Glomerular endothelial cell (primary cell): ENCODE measurements around a stretch of chr5.

GRCh38 chr5:179732958-179734066 lies 690 bp downstream of the MAML1 start:
- RAMPAGE, long total RNA, result no peak

DNA sequence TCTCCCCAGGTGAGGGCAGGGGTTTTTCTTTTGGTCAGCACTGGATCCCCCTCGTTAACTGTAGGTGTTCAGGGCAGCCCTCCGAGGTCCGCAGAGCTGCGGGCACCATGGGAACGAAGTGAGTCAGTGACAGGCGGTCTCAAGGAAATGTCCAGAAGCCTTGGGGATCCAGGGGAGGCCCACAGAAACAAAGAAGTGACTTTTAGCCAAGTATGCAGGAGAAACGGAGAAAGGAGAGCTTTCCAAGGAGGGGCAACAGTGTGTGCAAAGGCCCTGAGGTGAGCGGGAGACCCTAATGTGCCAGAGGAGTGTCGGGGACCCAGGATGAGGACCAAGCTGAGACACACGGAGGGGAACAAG lies 3.1 kb downstream of the LTC4S start:
- RAMPAGE, long total RNA, result no peak

- RAMPAGE, long total RNA, result no peak
These were observed 18.0 kb downstream of the MRNIP start for GRCh38 chr5:179840202-179841352.

DNA sequence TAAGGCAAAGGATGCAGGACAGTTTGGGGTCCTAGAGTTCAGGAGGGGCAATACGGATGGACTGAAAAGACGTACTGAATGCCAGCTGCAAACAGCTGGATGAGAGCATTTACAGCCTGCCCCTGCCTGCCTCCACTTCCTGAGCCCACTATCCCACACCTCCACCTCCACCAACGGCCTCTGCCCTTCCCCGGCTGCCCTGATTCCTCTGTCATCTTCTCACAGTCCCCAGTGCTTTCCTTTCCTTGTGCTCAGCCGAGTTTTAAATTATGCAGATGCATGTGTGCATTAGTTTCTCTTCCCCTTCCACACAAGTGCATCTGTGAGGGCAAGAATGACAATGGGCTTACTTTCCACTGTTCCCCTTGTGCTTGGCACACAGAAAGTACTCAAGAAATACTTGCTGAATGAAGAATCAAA lies 5.8 kb downstream of the MRNIP start:
- RAMPAGE, long total RNA, result no peak

DNA sequence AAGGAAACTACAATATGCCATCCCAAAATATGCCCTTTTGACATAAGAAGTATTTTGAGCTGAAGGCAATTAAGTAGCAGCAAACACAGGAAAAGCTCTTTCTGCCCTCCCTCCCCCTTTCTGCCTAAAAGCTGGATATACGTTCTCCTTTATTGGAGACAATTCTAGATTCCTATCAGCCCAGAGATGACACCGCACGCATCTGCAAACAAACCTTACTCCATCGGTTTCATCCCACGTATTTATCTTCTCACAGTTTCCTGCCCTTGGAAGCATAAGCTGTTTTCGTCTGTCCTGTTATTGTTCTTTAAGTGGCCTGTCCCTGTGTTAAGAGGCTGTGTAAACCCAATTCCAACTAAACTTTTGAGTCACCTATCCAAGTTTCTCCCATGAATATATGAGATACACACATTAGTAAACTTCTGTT lies 11.8 kb downstream of the TBC1D9B start:
- RAMPAGE, long total RNA, result no peak

DNA sequence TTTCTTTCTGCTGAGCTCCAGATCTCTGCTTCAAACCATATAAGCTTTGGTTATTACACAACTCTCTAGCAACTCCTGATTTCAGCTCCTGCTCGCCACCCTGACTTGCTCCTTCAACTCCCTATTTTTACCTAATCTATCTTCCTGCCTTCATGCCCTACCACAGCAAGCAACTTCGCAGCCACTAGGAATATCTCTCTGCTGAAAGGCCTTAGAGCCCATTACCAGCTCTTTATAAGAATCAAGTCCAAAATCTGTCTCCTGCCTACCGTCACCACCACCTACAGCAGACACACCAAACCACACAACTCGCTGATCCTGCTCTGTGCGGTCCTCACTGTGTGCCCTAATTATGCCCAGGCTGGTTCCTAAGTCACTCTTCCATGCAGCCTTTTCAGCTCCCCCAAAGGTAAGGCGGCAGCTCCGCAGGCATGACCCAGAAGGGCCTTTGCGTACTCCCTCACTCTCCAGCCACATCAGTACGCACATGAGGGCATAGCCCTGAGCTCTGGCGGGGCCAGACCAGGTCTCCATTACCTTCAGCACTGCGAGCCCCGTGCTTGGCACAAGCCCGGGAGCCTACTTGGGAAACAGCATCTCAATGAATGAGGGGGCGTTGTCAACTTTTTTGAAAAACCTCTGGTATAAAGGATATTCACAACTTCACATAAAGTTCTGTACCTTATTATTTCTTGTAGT lies 48.8 kb upstream of the TBC1D9B start:
- RAMPAGE, long total RNA, result no peak

GRCh38 chr5:180007432-180007957 lies 64.1 kb downstream of the RNF130 start:
- RAMPAGE, long total RNA, result no peak

DNA sequence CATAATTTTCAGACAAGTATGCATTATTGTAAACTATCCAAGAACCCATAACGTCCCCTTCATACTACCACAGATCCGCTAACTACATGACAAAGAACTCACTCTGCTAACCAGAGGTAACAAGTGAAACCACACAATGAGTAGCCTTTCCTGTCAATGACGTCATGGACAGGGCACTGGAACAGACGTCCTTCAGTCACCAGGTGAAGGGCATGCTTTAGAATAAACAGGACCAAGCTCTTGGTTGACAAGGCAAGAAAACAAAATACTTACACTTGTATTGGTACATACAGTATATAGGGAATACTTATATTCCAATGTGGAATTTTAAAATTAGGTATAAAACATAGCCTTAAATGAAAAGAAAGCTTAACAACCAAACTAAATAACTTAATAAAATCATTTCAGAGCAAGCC lies 45.2 kb downstream of the RNF130 start:
- RAMPAGE, long total RNA, result no peak

DNA sequence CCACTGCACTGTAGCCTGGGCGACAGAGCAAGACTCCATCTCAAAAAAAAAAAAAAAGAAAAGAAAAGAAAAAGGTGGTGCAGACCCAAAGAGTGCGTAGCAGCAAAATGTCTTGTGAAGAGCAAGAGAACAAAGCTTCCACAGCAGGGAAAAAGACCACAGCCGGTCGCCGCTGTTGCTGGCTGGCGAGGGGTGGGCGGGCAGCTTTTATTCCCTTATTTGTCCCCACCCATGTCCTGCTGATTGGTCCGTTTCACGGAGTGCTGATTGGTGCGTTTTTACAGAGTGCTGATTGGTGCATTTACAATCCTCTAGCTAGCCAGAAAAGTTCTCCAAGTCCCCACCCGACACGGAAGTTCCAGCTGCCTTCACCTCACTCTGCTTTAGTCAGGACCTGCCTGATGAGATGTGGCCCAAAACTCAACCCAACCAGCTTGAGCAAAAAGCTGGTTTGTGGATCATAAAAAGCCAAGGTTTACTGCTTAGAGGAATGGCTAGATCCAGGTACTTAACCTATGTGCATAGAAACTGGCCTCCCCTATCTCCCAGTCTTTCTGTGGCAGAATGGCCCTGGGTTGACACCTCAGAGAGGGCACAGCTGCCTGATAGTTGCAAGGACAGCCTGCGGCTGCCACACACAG lies 1.2 kb upstream of the RASGEF1C start:
- RAMPAGE, long total RNA, result no peak

GRCh38 chr5:180242457-180243430 lies 33.7 kb upstream of the RASGEF1C start:
- RAMPAGE, long total RNA, result no peak

- RAMPAGE, long total RNA, result no peak
These were observed 38.9 kb upstream of the RASGEF1C start for GRCh38 chr5:180247800-180248379.

DNA sequence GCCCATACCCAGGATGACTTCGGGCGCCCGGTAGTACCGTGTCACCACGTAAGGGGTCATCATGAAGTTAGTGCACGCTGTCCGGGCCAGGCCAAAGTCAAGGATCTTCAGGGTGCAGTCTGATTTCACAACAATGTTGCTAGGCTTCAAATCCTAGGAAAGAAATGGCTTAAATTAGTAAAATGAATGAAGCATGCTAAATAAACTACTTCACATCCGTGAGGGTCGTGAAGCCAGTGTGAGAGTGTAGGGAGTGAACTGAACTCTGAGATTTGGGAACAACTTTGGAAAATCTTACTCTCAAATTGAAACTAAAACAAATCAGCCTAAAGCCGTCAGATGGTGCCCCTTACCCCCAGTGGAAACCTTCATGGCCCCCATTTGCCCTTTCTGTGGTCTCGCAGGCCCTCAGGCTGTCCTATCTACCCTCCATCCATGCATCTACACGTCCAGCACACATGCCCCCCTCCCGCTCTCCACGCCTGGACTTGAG lies 40.0 kb upstream of the RASGEF1C start:
- RAMPAGE, long total RNA, result no peak

DNA sequence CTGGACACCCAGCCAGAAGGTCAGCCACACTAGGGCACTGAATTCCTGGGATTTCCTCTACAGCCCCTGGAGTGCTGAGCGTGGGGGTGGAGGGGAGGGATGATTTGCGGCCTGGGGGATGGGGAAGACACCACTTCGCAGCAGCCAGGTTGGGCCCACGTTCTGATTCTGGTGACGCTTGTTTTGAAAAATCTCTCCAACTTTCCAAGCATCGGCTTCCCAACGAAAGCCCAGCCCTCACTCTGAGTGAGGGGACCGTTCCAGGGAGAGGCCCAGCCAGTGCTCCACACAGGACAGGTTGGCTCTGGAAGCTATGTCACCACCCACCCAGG lies 5.4 kb downstream of the GFPT2 start:
- RAMPAGE, long total RNA, result no peak

DNA sequence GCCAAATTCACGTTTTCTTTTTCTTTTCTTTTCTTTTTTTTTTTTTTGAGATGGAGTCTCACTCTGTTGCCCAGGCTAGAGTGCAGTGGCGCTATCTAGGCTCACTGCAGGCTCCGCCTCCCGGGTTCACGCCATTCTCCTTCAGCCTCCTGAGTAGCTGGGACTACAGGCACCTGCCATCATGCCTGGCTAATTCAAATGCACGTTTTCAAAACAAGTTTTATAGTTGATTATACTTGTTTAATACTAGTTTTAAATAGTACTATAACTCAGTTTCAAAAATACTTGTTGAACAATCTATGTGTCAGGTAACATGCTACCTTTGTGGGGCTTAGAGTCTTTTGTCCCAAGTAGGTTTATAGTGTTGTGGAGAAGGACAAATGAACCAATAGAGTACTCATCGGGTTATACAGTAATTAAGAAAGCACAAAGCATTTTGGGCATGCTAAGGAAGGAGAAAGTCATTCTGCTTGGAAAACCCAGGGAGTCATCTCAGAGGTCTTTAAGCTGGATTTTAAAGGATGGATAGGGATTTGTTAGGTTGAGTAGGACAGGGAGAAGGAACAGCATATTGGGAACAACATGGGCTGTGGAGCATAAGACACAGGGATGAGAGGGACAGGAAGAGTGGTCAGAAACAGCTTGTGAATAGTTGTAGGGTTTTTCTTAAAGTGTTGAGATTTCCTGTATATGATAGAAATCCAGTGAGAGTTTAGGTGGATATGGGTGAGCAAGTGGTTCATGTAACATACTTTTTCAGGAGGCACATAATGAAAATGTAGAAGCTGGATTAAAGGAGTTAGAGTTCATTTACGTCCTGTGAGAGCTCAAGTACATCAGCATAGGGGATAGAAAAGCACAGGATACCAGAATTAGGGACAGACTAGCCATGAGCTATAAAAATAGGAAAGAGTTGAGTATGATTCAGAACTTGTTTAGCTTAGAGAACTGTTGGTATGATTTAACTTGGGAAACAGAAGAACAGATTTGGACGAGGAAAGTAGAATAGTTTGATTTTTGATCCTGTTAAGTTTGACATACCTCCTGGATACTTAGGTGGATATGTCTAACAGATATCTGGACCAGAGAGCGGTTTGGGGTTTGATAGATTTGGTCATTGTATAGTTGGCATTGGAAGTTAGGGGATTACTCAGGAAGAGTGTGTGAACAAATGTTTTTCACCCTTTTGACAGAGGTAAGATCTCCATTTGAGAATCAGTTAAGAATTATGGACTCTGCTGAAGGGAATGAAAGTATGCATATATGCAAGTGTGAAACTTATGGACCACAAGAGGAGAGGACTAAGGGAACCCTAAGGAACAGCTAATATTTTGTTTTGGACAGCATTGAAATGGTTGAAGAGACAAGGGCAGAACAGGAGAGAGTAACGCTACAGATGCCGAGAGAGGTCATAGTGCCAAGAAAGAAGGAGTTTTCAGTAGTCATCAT lies 6.8 kb downstream of the CNOT6 start:
- RAMPAGE, long total RNA, result no peak

- RAMPAGE, long total RNA, result no peak
These were observed 40.0 kb upstream of the FLT4 start for GRCh38 chr5:180689391-180689734.

GRCh38 chr5:180784916-180785485 lies 17.6 kb downstream of the MGAT1 start:
- RAMPAGE, long total RNA, result no peak

DNA sequence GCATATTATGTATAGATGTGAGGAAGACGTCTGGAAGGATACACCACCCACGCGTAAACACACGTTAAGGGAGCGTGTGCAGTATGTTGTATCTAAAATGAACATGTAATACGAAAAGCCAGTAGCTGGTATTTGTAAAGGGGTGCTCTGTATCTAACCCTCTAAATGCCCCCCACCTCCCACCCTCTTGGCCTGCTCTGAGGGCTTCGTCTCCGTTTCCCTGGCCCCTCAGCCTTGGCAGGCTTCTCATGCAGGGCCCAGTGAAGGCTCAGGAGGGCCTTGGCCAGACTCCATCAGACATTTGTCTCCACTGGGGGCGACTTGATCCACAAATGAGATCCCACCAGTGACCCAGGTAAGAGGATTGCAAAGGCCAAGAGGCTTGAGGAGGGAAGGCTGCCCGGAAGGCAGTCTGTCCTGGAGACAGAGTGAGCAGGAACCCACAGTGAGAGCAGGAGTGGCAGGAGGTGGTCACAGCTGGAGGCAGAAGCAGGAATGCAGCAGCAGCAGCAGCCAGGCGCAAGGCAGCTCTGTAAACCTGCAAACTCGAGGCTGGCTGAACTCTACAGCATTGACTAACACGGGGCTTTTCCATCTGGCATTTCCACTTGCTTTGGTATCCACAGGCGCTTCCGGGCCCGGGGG lies 15.0 kb downstream of the MGAT1 start:
- RAMPAGE, long total RNA, result no peak

DNA sequence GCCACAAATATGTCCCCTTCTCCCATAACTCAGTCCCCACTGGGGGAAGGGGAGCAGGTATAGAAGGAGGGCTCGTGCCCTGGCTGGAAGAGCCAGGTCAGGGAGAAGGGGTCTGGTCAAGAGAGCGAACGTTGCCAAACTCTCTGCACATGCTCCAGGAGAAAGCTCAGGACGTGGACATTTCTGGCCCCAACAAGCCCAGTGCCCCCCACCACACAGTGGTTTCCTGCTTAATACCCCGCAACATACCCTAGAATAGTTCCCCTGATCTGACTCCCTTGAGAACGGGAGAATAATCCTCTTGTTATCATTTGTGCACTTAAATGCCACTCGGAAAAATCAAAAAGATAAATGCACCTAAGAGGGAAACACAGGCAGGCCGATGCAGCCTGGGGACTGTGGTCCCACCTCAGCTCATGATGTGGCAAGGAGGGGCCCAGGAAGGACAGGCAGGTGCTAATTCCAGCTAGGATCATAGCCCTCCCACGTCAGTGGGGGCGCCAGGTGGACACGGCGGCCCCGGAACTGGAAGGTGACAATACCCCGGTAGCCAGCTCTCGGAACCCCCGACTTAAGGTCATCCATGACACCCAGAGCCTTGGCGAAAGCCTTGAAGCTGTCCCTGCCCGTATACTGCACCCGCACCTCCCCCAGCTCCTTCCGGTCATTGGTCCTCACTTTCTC lies 11.3 kb downstream of the MGAT1 start:
- RAMPAGE, long total RNA, result no peak

- RAMPAGE, long total RNA, result no peak
These were observed 4.4 kb downstream of the MGAT1 start for GRCh38 chr5:180798166-180798739.

GRCh38 chr5:180799704-180800430 lies 2.7 kb downstream of the MGAT1 start:
- RAMPAGE, long total RNA, result no peak